ENCODE measurements around a stretch of chr10.

GRCh38 chr10:119413779-119414663 is 128.5 kb downstream of the RGS10 start:
- PRO-cap: no peak
CAGE:
- cytosol, long polyA plus RNA: no peak
- long polyA plus RNA: no peak
- nucleus, long polyA plus RNA: no peak

- PRO-cap: no peak
CAGE:
- cytosol, long polyA plus RNA: no peak
- long polyA plus RNA: no peak
- nucleus, long polyA plus RNA: no peak
Observed at GRCh38 chr10:119422796-119423655, 119.5 kb downstream of the RGS10 start.

DNA sequence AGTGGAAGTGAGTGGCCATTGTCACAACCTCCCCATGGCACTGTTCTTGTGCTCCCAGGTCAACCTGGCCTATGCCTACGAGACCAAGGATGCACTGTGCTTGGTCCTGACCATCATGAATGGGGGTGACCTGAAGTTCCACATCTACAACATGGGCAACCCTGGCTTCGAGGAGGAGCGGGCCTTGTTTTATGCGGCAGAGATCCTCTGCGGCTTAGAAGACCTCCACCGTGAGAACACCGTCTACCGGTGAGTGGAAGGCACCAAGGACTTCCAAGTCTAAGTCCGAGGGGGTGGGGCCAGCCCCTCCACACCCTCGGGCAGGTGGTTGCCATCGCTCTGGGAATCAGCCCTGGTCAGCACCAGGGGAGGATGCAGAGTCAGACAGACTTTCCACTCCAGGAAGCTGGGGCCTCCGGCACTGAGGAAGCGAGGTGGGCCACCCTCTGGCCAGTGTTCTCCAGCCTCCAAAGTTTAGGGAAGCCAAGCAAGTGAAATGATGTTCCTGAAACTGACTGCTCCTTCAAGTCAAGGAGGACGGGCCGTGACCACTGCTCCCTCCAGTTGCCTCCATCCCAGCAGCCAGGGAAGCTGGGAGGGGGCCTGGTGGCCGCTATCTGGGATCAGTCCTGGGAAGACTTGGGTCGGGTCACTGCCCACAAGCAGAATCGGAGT is 105.8 kb downstream of the RGS10 start:
- PRO-cap: no peak
CAGE:
- cytosol, long polyA plus RNA: no peak
- long polyA plus RNA: no peak
- nucleus, long polyA plus RNA: no peak

GRCh38 chr10:119441837-119442870 is 100.4 kb downstream of the RGS10 start:
- PRO-cap: no peak
CAGE:
- cytosol, long polyA plus RNA: no peak
- long polyA plus RNA: no peak
- nucleus, long polyA plus RNA: no peak

DNA sequence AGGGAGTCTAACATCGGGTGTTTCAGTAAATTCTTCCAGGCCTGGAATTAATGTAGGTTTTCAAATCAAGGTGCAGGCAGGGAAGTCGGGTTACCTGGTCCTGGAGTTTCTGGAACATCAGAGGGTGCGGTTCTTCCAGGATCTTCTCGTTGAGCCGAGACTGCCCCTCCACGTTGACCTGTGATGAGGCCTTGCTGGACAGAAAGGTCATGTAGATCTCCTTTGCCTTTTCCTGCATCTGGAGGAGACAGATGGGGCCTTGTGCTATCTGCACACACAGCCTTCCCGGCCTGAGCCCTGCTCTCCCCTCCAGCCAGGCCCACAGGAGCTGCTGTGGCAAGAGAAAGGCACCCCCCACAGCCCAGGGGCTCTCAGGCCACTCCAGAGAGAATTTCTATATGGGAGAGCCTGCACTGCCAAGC is 27.1 kb downstream of the RGS10 start:
- PRO-cap: no peak
CAGE:
- cytosol, long polyA plus RNA: no peak
- long polyA plus RNA: no peak
- nucleus, long polyA plus RNA: no peak

GRCh38 chr10:119542059-119542587 is 396 bp downstream of the RGS10 start:
- PRO-cap: no peak
CAGE:
- cytosol, long polyA plus RNA: no peak
- long polyA plus RNA: no peak
- nucleus, long polyA plus RNA: no peak

DNA sequence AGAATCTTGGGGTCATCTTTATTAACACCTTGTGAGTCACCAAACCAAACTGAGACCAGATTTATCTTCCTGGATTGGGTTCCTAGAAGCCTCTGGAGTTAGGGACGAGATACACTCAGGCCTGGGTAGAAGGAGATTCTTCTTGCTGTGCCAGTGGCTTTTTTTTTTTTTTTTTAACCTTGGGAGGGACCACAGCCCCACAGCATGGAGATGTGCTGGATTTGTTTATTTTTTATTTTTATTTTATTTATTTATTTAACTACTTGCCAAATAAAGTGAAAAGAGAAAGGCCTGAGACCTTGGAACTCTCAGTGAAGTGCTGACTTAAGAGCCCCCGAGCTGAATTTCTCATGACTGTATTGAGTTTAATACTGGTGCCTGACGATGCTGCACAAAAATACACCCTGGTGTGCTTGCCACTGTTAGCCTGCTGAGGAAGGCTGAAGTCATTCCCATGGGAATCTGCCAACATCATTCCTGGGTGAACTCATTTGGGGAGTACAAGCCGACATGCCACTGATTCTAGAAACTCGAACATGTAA is 27.4 kb downstream of the BAG3 start:
- PRO-cap: no peak
CAGE:
- cytosol, long polyA plus RNA: no peak
- long polyA plus RNA: no peak
- nucleus, long polyA plus RNA: no peak

DNA sequence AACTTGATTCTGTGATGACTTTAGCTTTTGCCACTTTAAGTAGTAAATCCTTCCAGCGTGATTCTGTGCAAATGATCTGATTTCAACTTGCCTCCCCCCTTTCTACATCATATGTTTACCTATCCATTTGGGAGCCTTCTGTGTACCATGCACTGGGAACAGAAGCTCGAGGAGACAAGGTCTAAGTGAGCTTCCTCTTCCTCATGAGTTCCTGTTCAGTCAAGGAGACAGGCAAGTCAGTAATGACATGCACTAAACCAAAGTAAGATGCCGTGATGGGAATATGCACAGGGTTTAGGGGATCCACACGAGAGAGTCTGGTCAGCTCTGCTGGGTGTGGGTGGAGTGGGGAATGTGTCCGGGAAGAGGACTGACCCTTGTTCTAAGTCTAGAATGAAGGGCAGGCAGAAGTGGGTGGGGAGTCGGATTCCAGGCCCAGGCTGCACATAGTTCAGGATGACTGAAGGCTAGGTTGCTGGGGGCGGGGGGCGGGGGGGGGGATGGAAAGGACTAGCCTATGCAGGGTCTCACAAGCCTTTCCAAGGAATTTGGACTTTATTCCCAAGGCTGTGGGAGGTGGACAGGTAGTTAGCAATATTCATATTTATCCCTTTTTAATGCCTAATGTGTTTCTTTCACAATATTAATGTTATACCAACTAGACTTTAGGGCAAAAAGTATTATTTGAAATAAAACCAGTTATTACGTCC is 17.5 kb downstream of the INPP5F start:
- PRO-cap: no peak
CAGE:
- cytosol, long polyA plus RNA: no peak
- long polyA plus RNA: no peak
- nucleus, long polyA plus RNA: no peak

- PRO-cap: no peak
CAGE:
- cytosol, long polyA plus RNA: no peak
- long polyA plus RNA: start-site peak on the minus strand at chr10:119872544-119872694, 18 and 17 reads in 2 replicates
- nucleus, long polyA plus RNA: no peak
Observed at GRCh38 chr10:119871898-119872751, 518 bp downstream of the MCMBP start.

DNA sequence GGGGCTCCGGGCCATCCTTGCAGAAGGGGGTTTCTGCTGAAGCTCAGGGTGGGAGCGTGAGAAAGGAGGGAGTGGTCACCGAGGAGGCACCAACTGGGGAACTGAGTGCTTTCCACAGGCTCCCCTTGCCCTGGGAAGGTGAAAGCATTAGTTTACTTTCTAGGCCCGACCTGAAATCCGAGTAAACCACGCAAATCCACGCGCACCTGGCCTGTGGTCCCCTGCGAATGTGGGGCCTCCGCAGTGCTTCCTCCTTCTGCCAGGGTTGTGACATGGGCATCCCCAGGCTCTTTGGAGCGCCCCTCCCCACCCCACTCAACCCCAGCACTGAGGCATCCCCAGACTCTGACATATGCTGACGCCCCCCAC is 129.0 kb downstream of the WDR11 start:
- PRO-cap: no peak
CAGE:
- cytosol, long polyA plus RNA: no peak
- long polyA plus RNA: no peak
- nucleus, long polyA plus RNA: no peak

DNA sequence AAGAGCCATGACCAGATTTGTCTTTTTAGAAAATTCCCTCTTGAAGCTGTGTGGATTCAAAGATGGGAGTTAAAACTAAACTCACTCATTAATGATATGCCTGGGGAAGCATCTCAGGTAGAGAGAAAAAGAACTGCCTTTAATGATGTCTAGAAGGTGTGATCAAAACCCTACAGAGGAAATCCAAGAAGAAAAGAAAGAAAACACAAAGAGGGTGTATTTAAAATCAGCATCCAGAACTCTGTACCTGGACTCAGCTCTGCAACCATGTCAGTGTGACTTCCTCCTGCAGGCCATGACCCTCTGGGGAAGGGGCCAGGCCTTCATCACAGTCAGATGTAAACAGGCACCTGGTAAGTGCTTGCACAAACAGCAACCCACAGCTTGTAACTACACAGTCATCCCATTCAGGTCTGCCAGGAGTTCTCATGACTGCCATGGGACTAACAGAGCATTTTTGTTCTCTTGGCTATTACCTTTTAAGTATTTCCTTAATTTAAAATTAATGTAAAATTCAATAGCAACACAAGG is 307.6 kb downstream of the WDR11 start:
- PRO-cap: no peak
CAGE:
- cytosol, long polyA plus RNA: no peak
- long polyA plus RNA: no peak
- nucleus, long polyA plus RNA: no peak

GRCh38 chr10:121359506-121359937 is 238.7 kb downstream of the FGFR2 start:
- PRO-cap: no peak
CAGE:
- cytosol, long polyA plus RNA: no peak
- long polyA plus RNA: no peak
- nucleus, long polyA plus RNA: no peak

DNA sequence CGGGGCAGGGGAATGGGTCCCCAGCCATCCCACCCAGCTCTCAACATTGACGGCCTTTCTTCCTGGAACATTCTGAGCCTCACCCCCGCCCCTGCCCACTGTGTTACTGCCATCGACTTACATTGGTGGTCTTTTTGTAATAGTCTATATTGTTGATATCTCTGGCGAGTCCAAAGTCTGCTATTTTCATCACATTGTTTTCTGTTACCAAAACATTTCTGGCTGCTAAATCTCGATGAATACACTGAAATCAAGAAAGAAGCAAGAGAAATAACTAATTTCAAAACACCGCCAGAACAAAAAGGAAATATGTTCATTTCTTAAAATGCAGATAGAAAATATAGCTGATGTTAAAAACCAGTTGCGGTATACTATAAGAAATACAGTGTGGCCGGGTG is 110.4 kb downstream of the FGFR2 start:
- PRO-cap: no peak
CAGE:
- cytosol, long polyA plus RNA: no peak
- long polyA plus RNA: no peak
- nucleus, long polyA plus RNA: no peak

DNA sequence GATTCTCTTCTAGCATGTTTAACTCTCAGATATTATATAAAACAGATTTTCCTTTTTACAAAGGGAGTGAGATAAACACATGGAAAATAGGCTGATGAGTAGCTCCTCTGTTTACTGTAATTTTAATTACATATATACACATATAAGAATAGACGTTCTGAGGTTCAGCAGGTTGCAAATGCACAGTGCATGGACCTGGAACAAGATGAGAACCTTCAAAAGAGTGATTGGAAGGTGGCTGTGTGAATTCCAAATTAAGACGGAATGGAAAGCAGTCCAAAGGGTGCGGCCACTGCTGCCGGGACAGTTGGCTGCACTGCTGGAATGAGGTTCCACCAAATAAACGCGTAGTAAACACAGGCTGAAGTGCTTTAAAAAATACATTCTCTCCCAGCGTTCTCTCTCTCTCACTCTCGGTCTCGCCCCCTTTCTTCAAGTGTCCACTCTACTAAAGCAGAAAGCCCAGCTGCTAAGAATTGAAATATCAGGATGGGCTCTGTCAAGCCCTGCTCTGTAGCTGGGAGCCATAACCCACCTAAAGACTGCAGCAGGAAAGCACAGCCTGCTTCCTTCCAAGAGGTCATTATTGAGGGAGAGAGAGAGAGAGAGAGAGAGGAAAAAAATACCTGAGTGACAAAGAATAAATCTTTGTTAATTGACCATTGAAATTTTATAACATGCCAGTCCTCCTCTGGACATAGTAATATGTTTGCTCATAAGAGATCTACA is 73.0 kb downstream of the FGFR2 start:
- PRO-cap: no peak
CAGE:
- cytosol, long polyA plus RNA: no peak
- long polyA plus RNA: no peak
- nucleus, long polyA plus RNA: no peak

GRCh38 chr10:121595723-121597013 is 2.1 kb downstream of the FGFR2 start:
- PRO-cap: no peak
CAGE:
- cytosol, long polyA plus RNA: no peak
- long polyA plus RNA: no peak
- nucleus, long polyA plus RNA: no peak

- PRO-cap: no peak
CAGE:
- cytosol, long polyA plus RNA: no peak
- long polyA plus RNA: no peak
- nucleus, long polyA plus RNA: no peak
Observed at GRCh38 chr10:121709624-121710172, 111.5 kb upstream of the FGFR2 start.

DNA sequence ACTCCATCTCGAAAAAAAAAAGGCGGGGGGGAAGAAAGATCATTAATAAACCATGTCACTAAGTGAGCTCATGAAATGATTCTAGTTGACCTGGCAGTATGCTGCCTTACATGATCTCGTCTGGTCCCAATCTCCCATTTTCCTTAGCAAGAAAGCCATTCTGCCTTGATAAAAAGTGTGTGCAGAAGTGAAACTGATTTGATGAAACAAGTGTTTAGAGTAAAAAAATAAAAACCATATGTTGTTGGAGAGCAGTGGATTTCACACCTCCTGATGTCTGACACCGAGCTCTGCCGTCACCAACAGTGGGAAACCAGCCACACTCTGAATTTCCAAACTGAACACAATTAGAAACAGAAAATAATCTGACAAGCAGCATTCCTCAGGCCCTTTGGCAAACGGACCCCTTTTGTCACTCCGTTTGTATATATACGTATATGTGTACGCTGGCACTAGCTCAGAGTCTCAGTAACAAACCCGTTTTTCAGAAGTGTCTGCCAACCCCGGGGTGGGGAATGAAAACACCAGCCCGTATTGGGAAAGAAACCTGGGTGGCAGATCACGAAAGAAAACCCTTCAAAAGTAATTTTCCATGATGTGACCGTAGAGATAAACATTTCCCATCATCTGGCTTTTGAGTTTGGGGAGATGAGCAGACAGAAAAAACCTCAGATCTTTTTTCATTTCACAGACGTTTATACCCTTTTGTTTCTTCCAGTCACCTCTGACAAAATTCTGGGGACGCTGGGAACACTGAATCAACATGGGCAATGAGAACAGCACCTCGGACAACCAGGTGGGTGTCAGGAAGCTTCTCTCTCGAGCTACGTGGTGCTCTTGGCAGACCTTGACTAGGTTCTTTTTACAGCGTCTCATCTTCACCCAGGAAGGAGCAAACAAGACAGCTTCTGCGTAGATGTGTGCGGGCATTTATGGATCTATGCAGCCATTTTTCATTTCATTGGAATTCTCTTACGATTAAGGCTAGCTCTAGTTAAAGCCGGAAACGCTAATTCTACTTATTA is 32.6 kb downstream of the TACC2 start:
- PRO-cap: no peak
CAGE:
- cytosol, long polyA plus RNA: no peak
- long polyA plus RNA: no peak
- nucleus, long polyA plus RNA: no peak

DNA sequence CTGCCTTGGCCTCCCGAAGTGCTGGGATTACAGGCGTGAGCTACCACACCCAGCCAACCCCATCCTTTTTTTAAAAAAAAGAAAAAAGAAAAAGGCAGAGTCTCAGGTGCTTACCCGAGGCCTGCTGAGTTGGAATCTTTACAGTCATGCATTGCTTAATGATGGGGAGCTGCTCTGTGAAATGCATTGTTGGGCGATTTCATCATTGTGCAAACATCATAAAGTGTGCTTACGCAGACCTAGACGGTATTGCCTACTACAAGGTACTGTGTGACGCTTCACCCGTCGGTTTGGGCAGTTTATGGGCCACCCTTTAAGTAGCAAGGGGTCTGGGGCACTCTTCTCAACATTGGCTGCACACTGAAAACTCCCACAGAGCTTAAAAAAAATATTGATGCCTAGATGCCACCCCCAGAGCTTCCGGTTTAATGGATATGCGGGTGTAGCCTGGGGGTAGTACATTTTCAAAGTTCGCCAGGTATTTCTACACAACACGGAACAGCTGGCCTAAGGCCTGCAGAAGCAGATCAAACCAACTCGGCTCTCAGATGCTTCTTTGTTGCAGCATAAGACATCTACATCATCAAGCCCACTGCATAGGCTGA is 113.0 kb downstream of the TACC2 start:
- PRO-cap: no peak
CAGE:
- cytosol, long polyA plus RNA: no peak
- long polyA plus RNA: no peak
- nucleus, long polyA plus RNA: no peak

- PRO-cap: no peak
CAGE:
- cytosol, long polyA plus RNA: no peak
- long polyA plus RNA: no peak
- nucleus, long polyA plus RNA: no peak
Observed at GRCh38 chr10:122119769-122120835, 131.1 kb downstream of the TACC2 start.

GRCh38 chr10:122150119-122150673 is 120.9 kb upstream of the BTBD16 start:
- PRO-cap: no peak
CAGE:
- cytosol, long polyA plus RNA: no peak
- long polyA plus RNA: no peak
- nucleus, long polyA plus RNA: no peak